NALM6 (cell line): ENCODE data around the genes CDHR1, OPN4 and BMPR1A.

GRCh38 chr10:84194367-84195040, at the start of gene CDHR1:
Gene CDHR1, plus strand, starts transcription at chr10:84194537.
- PRO-cap, result no peak

DNA sequence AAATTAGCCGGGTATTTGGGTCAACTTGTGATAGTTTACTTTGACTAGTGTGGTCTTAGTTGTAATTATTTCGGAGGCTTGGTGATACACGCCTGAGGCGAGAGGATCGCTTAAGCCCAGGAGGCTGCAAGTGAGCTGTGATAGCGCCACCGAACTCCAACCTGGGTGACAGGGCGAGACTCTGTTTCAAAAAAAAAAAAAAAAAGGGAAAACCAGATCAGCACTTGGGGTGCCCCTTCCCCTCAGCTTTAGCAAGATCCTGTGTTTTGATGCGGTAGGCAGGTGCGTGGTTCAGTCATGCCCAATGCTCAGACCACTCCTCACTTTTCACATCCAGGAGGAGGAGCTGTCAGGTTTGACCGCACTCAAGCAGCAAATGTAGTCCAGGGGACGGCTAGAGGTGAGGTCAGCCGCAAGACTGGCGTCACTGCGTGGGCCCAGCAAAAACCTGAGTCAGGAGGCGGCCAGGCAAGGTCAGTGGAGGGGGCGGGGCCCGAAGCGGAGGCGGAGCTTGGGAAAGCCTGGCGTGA, 404 bp upstream of the CCSER2 start:
- PRO-cap, result bidirectional peak, plus-strand start outside the sequence, minus-strand start at position 486 of the sequence

DNA sequence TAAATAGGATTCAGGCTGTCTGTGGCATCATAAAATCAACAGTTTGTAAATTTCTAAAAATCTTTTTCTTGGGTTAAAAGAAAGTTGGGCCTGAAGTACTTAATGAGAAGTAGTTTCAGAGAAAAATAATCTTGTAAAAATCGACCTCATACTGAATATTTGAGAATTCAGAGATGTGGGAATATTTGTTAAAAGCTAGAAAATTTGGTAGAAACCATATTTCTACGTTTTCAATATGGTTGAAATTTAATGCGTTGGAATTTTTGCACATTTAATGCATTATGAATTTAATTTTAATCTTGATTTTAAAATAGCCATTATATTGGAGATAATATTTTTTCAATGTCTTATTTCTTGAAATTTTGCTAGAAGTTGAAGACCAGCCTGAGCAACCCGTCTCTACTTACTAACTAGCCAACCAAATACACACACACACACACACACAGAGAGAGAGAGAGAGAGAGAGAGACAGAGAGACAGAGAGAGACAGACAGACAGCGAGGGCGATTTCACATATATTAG, 108.4 kb downstream of the CCSER2 start:
- PRO-cap, result no peak

DNA sequence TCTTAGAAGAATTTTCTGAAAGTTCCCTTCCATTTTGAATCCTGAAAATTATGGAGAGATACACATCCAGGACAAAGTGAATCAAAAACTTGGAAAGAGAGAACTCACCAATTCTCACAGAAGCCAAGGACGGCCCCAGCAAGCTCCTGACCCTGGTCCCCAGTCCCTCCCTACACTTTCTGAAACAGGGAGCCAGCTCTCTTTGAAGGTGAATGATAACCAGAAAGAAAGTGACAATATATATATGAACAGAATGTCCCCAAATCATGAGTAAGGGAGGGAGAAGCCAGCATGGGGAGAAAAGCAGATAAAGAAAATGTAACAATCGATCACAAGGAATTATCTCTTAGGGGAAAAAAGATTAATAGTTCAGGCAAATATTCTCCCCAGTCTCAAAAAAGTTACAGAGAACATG, 575.2 kb downstream of the GRID1 start:
- PRO-cap, result no peak

- PRO-cap, result no peak
Measured at GRCh38 chr10:86244455-86244883, 122.1 kb downstream of the GRID1 start.

- PRO-cap, result no peak
Measured at GRCh38 chr10:86446103-86446622, 75.4 kb downstream of the WAPL start.

DNA sequence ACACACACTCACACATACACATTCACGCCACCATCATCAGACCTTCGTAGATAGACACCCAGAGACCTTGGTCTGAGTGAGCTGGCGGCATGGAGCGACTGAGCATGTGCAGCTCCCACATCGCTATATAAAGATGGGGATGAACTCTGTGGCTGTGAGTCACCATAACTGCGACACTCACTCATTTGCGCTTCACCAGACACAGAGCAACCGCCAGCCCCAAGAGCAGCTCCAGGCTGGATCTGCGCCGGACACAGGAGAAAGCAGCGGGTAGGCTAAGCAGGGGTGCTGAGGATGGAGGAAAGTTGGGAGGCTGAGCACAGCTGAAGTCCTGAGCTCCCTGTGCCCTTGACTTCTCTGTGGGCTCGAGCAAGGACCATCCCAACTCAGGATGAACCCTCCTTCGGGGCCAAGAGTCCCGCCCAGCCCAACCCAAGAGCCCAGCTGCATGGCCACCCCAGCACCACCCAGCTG, at the start of gene OPN4:
Gene OPN4, plus strand, starts transcription at position 155 of the 474 bp plus-strand sequence.
- PRO-cap, result no peak

- PRO-cap, result no peak
Measured at GRCh38 chr10:86735251-86736102, 20.9 kb upstream of the BMPR1A start.

GRCh38 chr10:86756384-86757213, at the start of gene BMPR1A:
Gene BMPR1A, plus strand, starts transcription at chr10:86756619.
- PRO-cap, result no peak

DNA sequence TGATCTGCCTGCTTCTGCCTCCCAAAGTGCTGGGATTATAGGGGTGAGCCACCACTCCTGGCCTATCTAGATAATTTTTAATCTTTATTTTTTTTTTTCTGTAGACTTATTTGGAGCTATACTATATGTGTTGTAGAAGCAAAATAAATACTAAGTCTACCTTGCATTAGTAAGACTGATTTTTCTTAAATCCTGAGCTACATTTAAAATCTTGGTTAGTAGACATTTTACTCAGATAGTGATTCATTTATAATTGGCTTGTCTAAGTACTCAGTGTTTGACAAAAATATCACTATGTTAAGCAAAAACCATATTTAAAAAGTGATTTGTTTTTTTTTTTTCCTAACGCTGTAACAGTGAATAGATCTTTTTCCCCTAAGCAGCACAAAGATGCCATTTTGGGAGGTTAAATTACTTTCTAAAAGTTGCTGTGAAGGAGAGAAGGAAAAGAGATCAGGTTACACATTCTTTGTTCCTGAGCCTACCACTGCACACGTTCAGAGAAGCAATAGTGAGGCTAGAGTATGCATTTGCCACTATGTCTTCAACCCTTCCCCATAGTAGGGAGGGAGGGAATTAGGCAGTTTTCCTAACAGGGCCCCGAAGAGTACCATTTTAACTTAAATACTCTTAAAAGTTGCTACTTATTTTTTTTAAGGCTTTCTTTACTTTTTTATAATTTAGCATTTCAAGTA, 38.8 kb downstream of the BMPR1A start:
- PRO-cap, result no peak

DNA sequence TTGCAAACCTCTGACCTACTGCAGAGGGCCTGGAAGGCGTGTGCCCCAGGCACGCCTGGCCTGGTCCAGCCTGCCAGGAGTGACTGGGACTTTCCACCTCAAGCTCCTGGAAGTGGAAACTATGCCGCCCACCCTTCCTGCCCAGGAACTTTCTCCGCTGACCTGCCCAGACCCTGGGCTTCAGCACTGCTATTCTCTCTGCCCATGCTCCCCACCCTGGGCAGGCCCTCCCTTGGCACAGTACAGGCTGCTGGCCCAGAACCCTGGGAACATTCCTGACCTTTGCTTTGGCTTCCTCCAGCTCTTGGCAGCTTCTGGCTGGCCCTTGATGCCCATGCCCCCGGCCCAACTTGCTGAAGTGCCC, 3.7 kb downstream of the MMRN2 start:
- PRO-cap, result no peak

DNA sequence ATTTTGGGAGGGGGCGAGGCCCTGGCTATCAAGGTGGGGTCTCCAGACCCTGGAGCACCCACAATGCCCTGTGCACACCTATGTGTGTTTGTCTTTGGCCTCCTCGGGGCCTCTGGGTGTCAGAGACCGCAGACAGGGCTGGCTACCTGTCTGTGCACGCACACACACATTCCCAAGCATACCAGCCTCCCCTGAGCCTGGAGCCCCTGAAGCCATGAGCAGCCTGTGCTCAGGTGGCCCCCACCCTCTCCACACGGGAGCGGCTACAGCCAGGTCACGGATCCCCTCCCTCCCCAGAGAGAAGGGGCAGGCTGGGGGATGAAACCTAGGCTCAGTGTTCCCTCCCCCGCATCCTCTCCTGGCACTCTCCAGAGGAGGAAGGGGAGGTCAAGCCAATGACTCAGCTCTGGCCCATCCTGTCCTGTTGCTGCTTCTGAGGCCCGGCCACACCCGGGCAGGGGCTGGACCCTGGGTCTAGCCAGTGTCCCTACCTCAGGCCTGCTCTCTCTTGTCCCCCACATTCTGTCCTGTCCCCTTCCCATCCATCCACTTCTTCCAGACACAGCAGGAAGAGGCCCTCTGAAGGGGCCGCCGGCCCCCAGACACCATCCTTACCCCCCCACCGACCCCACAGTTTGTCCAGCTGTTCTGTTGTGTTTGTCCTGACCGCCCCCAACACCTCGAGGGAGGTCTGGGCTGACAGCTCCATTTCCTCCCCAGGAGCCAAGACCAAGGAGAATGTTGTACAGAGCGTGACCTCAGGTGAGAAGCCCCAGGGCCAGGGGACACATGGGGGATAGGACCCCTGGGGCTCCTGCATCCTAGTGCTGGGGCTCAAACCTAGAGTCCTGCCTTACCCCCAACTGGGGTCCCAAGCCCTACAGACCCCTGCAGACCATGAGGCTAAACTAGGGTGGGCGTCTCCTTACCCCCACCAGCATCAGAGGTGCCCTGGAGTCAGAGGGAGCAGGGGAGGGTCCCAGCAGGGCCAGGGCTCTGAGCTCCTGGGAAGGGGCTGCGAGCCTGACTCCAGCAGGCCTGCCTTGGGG, 838 bp downstream of the SNCG start:
- PRO-cap, result no peak

DNA sequence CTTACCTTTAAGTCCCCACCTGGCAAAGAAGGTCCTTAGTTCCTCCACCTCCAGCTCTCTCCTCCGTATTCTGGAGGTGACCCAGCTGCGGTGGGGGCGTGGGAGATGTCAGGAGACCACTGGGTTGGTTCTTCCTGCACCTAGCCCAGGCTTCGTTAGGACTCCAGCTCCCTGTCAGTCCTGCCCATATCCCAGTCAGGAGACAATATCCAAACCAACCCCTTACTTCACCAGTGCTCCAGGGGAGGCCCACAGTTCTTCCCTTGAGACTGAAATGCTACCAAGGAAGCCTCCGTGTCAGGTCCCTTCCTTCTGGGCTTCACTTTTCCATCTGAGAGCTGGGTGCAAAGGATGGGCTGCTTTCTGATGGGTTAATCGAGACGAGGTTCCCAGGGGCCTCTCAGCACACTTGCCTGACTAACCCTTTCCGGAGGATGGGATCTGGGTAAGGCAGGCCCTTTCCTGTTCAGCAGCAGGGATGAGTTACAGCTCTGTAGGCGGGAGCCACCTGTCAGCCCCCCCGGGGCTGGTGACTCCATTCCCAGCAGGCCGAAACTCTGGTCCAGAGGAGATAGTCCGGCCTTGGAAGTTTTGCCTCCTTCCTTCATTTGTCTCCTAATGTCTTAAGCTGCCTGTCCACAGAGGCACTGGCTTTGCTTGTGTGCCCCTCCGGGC, 892 bp downstream of the ADIRF start:
- PRO-cap, result no peak

DNA sequence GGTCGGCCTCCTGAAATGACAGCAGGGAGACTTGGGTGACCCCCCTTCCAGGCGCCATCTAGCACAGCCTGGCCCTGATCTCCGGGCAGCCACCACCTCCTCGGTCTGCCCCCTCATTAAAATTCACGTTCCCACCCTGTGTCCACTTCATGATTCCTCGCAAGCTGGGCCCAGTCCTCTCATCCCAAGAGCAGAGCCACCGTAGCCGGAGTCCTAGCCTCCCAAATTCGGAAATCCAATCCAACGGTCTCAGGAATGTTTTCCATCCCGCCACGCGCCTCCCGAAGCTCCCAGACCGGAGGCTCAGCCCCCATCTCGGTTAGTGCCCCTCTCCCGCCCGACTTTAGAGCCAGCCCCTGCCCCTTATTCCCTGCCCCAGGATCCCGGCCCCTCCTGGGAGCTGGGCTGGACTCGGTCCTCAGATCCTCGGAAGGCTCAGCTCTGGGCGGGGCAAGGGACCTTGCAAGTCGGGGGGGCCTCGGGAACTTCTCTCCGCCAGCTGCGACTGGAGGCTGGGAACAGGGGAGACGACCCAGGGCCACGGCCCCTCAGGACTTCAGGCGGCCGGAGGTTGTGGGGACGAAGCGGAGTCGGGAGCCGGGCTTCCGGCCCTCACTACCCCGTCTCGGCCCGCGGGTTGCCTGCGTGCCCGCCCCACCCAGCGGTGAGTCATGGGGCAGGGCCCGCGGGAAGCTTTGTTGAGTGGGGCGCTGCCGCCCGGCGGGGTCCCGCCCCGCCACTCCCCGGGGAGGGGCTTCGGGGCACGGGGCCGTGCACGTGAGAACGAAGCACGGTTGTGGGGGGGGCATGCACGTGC, 2.5 kb downstream of the ADIRF start:
- PRO-cap, result bidirectional peak, plus-strand start outside the sequence, minus-strand start at position 639 of the sequence

DNA sequence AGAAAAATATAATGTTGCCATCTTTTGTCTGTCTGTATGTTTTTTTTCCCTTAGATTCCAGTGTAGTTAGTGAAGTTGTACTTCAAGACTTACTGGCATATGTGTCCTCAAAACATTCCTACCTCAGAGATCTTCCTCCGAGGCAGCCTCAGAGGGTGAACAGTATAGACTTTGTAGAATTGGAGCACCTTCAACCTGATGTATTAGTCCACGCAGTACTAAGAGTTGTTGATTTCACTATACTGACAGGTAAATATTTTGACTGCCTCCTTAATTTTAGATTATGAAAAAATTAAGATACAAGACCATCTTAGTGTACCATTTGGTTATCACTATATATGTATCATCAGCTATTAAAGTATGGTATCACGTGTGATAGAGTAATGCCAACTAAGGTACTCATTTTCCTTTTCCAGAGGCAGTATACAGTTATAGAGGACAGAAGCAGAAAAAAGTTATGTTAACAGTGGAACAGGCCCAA, 54.8 kb upstream of the NUTM2A start:
- PRO-cap, result no peak

DNA sequence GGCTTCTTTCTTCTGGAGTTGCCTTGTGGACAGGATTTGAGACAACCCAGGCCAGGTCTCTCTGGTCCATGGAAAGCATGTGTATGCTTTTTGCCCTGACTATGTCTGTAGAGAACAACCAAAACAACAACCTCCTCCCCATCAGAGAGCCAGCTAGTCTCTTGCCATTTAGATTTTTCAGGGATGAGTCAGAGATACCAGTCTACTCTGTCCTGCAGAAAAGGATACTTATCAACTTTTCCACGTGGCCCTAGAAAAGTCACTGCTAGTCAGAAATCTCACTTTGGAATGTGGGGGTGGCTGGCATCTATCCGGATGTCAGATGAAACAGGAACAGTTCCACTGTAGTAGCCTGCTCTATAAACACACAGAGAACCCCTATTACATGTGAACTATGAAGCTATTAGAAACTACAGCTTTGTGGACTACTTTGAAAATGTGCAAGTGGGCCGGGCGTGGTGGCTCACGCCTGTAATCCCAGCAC, 13.4 kb upstream of the NUTM2A start:
- PRO-cap, result no peak

GRCh38 chr10:87500634-87501279, 3.9 kb upstream of the MINPP1 start:
- PRO-cap, result no peak

- PRO-cap, result no peak
Measured at GRCh38 chr10:87861317-87861927, 1.9 kb downstream of the KLLN start.

DNA sequence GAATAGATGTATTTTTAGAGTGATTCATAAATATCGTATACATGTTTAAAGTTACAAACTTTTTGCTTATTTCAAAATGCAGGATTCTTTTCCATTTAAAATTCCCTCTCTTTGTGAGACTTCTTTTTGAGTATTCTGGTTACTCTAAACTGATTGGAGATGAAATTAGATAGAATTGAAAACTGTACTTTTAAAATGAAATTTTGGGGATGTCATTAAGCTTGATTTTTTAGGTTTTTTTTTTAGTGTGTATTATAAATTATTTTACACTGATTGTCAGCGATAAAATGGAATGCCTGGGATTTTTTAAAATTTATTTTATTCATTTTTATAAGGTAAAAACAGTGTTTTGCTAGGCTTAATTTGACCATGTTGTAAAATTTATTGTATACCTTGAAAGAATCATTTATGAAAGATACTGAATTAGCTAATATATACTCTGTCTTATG, 8.5 kb downstream of the PTEN start:
- PRO-cap, result no peak

GRCh38 chr10:87883372-87883813, 20.0 kb downstream of the PTEN start:
- PRO-cap, result no peak